SK-MEL-5 (cell line): ENCODE data around the gene ZNF648.

GRCh38 chr1:178965490-178965748, 60.3 kb upstream of the FAM20B start:
RAMPAGE:
- cytosol, long total RNA = no peak
- long total RNA = no peak
- nucleus, long total RNA = no peak

DNA sequence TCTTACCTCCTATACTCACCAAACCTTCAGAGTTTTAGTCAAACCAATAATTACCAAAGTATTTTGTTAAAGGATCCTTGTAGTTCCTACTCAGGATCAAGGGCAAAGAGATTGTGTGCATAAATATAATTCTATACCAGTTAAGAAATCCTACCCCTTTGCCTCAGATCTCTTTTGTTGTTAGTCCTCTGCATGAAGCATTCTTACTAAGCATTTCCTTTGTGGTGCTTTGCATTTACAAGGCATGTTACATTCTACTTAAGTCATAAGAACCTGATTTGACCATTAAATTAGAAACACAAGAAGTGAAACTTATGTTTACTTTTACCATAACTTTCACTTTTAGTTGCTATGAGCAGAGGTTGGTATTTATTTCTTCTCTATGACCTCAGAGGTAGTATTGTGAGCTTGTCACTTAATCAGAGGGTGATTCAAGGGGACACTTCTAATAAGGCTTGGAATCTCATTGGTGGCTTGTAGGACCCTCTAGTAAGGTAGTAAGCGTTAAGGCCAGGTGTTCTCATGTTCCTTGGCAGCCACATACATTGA, 9.0 kb downstream of the FAM20B start:
RAMPAGE:
- cytosol, long total RNA = no peak
- long total RNA = no peak
- nucleus, long total RNA = no peak

DNA sequence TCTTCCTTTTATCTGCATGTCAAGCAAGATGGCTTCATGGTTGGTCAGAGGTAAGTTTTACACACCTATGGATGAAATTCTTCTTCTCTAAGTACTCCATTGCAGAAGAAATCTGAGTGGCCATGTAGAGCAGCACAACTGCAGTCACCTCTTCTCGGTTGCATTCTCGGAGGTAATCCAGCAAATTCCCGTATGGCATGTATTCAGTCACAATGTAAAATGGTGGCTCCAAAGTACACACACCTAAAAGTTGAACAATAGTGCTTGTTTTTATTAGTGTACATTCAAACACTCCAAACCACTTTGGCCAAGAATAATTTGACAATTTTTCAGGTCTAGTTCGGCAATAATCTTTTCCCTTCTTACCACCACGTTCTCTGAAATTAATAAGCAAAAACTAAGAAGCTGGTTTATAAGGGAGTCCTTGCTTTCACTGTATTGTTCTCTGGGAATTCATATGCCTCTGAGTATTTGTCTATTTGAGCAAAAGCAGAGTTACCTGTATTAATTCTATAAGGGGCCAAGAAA, 36.7 kb downstream of the TOR3A start:
RAMPAGE:
- cytosol, long total RNA = no peak
- long total RNA = no peak
- nucleus, long total RNA = no peak

GRCh38 chr1:179133363-179134086, 51.7 kb downstream of the TOR3A start:
RAMPAGE:
- cytosol, long total RNA = no peak
- long total RNA = no peak
- nucleus, long total RNA = no peak

GRCh38 chr1:179153929-179154779, 72.3 kb downstream of the TOR3A start:
RAMPAGE:
- cytosol, long total RNA = no peak
- long total RNA = no peak
- nucleus, long total RNA = no peak

GRCh38 chr1:179230747-179231102, 1.2 kb upstream of the ABL2 start:
RAMPAGE:
- cytosol, long total RNA = no peak
- long total RNA = no peak
- nucleus, long total RNA = no peak

DNA sequence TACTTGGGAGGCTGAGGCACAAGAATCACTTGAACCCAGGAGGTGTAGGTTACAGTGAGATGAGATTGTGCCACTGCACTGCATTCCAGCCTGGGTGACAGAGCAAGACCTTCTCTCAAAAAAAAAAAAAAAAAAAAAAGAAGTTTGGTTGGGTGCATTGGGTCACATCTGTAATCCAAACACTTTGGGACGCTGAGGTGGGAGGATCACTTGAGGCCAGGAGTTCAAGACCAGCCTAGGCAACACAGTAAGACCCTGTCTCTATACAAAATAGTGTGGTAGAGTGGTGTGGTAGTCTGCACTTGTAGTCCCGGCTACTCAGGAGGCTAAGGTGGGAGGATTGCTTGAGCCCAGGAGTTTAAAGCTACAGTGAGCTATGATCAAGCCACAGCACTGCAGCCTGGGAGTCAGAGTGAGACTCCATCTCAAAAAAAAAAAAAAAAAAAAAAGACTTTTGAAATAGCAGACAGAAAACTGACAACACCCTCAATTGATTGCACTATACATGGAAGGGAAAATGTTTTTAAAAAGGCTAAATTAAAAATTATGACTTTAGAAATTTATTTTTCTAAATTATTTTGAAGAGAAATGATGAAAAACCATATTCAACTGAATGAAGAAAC, 34.1 kb downstream of the TOR1AIP2 start:
RAMPAGE:
- cytosol, long total RNA = no peak
- long total RNA = no peak
- nucleus, long total RNA = no peak

DNA sequence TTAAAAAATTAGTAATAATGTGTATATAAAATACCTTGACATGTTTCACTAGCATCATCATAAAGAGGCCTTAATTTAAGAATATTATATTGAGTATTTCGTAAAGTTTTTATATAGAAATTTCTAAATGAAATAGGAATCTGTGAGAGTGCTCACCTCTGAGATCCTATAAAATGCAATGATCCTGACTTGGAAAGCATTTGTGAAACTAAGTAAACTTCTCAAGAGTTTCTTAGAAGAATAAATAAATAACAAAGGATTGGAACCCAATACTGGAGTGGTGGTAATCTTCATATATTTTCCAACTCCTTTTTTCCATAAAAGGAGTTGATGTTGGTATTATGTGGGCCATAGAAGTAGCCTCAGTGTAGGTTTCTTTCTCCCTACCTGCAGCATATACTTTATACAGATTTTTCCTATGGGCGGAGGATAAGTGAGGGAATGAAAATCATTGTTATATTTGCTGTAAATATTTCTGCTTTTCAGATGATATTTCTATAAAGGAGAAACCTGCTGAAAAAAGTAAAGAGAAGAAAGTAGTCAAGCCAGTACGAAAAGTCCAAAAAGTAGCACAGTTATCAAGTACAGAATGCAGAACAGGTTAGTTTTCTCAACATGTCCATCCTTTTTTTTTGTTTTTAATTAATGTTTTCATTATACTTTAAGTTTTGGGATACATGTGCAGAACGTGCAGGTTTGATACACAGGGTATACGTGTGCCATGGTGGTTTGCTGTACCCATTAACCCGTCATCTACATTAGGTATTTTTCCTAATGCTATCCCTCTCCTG, 51.6 kb downstream of the CEP350 start:
RAMPAGE:
- cytosol, long total RNA = no peak
- long total RNA = no peak
- nucleus, long total RNA = no peak

DNA sequence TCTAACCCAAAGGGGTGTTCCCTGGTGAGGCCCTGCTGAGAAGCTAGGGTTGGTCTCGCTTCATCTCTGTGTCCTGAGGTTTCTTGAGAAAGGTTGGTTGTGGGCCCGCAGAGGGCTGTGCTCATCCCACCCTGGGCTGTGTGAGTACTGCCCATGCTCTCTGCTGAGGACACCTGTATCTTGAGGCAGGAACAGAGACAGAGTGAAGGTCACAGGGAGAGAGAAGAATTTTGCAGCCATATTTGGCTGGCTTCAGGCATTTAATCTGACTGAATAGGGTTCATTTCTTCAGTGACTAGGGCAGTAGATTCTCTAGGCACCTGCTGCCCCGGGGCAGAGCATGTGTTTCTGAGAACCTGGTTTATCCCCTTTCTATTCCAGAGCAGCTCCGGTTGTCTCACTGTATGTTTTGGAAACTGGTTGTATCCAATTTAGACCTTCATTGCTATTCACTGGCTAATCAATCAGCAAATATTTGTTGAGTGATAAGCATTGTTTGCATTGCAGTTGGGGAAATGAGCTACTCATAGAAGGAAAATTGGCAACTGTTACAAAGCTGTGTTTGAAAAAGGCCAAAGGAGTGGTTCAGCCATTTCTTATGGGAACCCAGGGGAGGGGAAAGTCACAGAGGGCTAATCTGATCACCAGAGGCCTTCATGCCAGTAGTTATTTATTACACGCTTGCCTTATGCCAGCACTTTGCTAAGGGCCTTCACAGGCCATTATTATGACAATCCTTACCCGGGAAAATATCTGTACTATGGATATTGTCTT, 2.8 kb downstream of the QSOX1 start:
RAMPAGE:
- cytosol, long total RNA = no peak
- long total RNA = no peak
- nucleus, long total RNA = no peak

RAMPAGE:
- cytosol, long total RNA = no peak
- long total RNA = no peak
- nucleus, long total RNA = no peak
These were observed 13.4 kb downstream of the QSOX1 start for GRCh38 chr1:180167902-180168689.

GRCh38 chr1:180178524-180179082, 23.9 kb downstream of the QSOX1 start:
RAMPAGE:
- cytosol, long total RNA = no peak
- long total RNA = no peak
- nucleus, long total RNA = no peak

DNA sequence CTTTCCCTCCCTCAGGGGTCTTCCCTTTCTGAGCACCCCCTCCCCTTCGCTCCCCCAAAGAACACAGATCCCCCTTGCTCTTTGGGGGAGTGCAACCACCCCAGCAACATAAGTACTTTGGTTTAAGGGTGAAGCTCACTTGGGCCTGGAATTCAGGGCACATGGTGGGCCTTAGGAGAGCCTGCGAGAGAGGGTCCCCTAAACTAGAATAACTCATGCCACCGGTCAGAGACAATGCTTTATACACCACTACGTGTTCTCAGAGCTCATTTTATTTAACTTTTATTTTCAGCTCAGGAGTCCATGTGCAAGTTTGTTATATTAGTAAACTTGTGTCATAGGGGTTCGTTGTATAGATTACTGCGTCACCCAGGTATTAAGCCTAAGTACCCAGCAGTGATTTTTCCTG, 12.7 kb upstream of the LHX4 start:
RAMPAGE:
- cytosol, long total RNA = no peak
- long total RNA = no peak
- nucleus, long total RNA = no peak

GRCh38 chr1:180598541-180599080, 33.2 kb upstream of the XPR1 start:
RAMPAGE:
- cytosol, long total RNA = no peak
- long total RNA = no peak
- nucleus, long total RNA = no peak

DNA sequence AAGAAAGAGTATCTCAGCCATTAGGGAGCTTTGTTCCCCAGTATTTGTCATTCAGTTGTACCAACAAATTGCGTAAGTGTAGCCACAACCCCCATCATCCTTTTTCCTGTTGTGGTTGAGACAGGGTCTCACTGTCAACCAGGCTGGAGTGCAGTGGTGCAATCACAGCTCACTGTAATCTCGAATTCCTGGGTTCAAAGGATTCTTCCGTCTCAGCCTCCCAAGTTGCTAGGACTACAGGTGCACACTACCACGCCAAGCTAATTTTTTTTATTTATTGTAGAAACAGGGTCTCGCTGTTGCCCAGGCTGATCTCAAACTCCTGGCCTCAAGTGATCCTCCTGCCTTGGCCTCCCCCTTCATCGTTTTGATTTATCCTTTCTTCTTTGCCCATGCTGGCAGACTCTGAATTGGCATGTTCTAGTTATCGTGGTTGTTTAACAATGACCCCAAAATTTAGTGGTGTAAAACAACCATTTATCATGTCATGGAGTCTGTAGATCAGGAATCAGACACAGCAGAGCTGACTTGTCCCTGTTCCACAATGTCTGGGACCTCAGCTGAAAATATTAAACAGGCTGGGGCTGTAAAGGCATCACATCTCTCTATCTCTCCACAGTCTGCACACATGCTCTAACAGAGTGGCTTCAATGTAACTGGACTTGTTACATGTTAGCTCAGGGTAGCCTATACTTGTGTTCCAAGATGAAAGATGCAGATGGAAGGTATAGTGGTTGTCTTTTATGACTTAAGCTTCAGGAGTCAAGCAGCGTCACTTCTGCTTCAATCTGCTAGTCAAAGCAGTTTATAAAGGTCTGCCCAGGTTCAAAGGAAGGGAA, 9.2 kb downstream of the STX6 start:
RAMPAGE:
- cytosol, long total RNA = no peak
- long total RNA = no peak
- nucleus, long total RNA = no peak

DNA sequence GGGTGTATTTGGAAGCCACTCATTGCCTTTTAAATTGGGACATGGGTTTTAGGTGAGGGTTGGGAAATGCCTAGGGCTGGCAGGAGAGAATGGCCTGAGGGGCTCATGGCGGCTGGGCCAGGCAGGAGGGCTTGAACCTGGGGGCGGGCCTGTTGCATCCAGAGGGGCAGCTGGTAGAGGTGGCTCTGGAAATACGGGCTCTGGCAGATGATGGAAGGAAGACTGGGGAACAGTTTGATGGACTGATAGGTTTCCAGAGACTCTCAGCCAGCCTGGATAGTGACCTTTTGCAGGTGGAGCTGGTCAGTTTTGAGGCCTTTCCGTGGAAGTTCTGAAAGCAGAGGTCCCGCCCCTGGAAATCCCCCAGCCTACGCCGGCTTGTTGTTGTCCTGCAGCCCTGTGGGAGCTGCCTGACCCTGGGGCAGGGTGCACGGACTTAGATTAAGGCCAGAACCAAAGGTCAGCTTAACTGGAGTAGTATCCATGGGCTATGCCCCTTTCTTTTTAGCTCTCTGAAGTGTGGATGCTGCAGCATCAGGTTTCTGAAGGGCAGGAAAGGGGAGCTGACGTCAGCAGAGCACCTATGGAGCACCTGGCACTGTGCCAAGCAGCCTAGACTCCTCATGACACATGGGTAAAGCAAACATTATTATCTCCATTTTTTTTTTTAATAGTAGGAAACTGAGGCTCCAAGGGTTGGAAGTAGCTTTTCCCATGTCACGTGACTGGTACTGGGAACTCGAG, 38.4 kb downstream of the IER5 start:
RAMPAGE:
- cytosol, long total RNA = no peak
- long total RNA = no peak
- nucleus, long total RNA = no peak

DNA sequence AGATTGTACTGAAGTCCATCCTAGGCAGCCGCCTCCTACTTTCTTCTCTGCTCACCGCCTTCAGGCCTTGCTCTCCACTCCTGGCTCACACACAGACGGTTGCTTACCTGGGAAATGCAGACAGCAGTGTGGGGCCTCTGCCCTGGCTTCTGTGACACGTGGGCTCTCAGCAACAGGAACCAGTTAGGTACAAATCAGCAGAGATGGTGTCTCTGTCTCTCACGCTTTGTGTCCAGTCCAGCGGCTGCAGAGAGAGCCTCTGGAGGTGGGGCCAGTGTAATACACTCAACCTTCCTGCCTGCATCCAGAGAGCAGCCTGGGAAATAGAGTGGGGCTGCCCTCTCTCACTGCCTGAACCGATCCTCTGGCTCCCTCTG, at the start of gene ZNF648:
ZNF648 (minus strand) TSS at position 252 of the 377 bp plus-strand sequence.
RAMPAGE:
- cytosol, long total RNA = no peak
- long total RNA = no peak
- nucleus, long total RNA = no peak

DNA sequence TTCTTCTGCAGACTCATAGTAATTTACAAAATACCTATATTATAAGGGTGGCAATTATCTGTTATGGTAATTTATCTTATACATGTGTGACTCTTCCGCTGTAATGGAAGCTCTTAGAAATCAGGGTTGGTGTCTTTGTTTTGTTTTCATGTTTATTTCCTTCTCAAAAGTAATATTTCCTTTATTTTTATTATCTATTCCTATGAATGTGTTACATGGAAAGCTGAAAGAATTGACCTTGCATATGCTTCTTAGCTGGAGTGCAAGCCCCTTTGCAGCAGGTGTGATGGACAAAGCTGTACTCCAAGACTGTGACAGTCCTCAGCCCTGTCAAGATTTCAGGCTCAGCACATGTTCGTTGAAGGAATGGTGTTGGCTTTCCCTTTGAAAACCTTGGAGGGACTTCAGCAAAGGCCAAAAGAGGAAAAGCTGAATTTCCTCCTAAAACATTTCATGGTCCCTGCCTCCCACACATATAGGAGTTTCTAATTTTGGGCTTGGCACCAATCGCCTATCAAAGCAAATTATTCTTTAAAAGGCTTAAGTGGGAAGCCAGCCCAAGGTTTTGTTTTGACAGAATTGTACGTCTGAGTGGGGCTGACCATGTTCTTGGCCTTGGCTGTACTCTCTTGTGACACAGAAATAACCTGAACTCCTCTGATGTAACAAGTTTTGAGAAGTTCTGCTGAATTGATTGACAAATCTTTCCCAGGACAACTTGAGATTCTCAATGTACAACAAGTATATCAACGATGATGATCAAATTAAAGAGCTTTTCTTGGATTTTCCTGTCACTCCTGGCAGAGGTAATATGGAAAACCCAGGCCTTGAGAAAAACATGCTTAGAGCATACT, 135.5 kb upstream of the ZNF648 start:
RAMPAGE:
- cytosol, long total RNA = no peak
- long total RNA = no peak
- nucleus, long total RNA = no peak

DNA sequence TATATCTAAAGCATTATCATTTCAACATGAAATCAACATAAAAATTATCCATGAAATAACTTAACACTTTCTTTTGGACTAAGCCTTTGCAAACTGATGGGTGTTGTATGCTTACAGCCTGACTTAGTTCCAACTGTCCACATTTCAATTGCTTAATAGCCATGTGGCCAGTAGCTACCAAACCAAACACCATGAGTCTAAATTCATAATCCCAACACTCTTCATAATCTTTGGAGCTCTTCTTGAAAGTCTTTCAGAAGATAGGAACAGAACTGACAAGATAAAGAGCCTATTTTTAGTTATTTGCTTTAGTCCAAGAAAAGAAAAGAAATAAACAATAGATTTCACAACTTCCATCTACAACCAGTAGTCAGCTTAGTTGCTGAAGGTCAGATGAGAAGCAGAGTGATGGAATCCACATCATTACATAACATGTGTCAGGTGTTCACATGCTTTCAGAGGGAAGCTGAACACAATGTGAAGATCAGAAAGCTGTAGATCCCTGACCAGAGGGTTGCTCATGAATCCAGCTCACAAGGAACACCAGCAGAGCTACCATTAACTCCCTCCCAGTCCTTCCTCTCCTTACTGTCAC, 144.0 kb upstream of the ZNF648 start:
RAMPAGE:
- cytosol, long total RNA = no peak
- long total RNA = no peak
- nucleus, long total RNA = no peak

RAMPAGE:
- cytosol, long total RNA = no peak
- long total RNA = no peak
- nucleus, long total RNA = no peak
These were observed 155.3 kb downstream of the GLUL start for GRCh38 chr1:182236116-182236811.

DNA sequence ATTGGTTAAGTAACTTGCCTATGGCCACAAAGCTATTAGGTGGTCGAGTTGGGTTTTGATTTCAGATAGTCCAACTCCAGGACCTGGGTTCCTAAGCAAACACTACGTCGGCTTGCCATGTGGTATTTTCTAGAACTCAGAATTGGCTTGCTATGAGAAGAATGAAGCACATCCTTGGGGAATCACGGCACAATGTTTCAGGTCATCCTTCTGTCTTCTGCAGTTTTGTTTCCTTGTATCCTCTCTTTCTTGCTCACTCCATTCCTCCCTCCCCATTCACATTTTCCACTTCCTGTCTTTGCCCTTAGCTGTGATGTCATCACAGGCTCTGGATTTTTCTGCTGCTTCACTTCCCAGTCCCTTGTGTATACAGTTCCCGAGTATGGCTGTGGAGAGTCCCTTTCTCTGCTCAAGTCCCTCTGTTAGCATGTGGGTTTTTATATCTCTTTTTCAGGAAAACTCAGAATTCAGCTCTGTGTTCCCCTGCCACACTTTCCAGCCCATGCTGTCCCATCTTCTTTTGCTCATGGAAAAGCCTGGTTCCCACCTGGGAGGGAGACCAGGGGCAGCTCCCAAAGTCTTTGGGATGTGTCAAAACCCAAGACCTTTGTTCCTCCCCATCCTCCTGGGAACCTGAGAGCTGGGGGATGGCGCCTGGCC, 4.7 kb upstream of the RGS16 start:
RAMPAGE:
- cytosol, long total RNA = no peak
- long total RNA = no peak
- nucleus, long total RNA = no peak